ENCODE measurements around a stretch of chr21.

GRCh38 chr21:44659112-44659447, 1.3 kb downstream of the KRTAP12-3 start:
- RRBS, 2 experiments = no CpG with 5 or more reads among the region's 6 CpGs

- RRBS, 2 experiments = no CpG with 5 or more reads among the region's 11 CpGs
These were observed 36.3 kb downstream of the UBE2G2 start for GRCh38 chr21:44765229-44765858.

DNA sequence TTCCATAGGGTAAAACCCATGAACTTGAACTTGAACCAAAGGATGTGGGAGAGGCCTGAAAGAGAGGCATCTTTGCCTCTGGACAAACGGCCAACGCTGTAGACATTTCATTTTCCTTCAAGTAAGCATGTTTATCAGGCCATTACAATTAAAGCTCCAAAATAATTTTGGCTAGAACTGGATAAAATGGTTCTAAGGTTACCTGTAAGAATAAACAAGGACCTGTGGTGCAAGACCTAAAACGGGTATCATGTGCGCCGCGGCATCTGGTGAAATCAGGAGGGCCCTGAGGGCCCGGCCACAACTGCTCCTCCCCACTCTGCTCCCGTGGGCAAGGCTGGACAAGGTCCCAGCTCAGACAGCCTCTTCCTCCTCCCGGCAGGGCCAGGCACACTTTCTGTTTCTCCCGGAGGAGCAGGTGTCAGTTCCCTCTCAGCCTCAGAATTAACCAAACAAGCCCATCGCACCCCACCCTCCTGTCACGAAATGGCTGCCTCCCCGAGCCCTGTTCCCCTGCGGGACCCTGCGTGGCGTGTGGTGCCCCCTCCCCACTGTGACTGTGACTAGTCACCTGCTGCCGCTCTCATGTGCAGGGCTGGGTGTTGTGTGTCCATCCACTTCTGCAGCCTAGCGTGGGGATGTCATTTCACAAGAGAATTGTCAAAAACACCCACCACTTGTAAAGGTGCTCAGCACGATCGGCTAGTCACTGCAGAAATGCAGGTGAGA, 15.2 kb downstream of the PTTG1IP start:
- RRBS, 2 experiments = 4 to 35% methylated on average over 3 of the region's 20 CpGs

DNA sequence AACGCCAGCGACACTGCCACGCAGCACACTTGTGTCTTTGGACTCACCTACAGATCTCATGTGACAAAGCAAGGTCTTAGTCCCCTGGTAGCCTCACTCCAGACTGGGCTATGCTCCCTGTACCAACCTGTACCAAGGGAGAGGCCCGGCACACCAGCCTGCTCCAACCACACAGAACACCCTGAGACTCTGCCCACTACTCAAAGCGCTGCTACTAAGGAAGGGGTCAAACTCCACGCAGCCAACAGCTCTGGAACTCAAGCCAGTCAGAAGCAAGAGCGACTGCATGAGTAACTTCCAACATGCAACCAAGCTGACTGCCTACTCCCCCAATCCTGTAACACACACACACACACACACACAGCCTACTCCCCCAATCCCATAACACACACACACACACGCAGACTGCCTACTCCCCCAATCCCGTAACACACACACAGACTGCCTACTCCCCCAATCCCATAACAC, 7.6 kb downstream of the PTTG1IP start:
- RRBS, 2 experiments = no CpG with 5 or more reads among the region's 9 CpGs

DNA sequence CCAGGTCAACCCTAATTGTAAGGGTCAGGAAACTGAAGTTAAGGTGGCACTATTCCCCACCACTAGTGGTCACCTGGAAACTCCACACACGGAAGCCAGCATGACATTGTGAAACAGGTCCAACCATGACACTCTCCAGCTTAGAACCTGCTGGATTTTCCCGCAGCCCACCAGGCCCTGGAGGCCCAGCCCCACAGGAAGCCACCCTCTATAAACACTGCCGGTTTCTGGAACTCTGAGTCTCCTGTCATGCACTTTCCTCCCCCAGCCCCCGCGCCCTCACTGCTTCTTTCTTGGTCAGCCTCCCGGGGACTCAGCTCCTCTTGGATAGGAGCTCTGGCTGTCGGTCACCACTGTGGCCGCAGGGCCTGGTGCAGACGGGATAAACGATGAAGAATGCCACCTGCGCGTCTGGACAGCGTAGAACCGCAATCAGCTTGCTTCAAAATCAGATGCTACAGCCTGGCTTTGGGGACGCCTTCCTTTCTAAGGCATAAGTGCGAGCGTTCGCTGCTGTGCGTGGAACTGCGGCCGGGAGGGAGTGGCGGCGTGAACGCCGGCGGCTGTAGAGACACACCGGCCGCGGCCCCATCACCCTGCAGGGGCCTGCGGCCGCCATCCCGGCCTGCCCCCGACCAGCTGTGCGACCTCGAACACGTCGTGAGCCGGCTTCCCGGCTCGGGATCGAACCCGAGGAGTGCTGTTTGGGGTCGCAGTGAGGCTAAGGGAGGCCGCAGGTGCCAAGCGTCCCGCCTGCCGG, 859 bp downstream of the PTTG1IP start:
- RRBS, 2 experiments = 1 to 2% methylated on average over 24 of the region's 47 CpGs

- RRBS, 2 experiments = 14 to 19% methylated on average over 8 to 10 of the region's 18 CpGs
These were observed 19.4 kb downstream of the ITGB2 start for GRCh38 chr21:44901386-44901698.

DNA sequence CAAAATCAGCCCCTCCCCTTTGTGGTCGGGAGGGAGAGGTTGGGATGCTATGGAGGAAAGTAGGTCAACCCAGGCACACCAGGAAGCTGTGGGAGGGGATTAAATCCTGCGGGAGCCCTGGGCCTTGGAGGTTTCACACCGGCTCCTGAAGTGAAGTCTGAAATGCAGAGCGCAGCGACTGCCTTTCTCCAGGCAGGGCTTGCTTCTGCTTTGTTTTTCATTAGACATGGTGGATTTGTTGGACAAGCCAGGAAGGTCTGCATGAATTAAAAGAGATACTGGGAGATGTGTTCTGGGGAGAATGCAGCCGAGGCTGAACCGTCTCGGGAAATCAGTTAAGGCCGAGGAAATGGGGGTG, 19.1 kb downstream of the SLX9 start:
- RRBS, 2 experiments = no CpG with 5 or more reads among the region's 9 CpGs

- RRBS, 2 experiments = 3% methylated on average over 52 to 73 of the region's 145 CpGs
These were observed 55.8 kb upstream of the ADARB1 start for GRCh38 chr21:45018136-45019469.

DNA sequence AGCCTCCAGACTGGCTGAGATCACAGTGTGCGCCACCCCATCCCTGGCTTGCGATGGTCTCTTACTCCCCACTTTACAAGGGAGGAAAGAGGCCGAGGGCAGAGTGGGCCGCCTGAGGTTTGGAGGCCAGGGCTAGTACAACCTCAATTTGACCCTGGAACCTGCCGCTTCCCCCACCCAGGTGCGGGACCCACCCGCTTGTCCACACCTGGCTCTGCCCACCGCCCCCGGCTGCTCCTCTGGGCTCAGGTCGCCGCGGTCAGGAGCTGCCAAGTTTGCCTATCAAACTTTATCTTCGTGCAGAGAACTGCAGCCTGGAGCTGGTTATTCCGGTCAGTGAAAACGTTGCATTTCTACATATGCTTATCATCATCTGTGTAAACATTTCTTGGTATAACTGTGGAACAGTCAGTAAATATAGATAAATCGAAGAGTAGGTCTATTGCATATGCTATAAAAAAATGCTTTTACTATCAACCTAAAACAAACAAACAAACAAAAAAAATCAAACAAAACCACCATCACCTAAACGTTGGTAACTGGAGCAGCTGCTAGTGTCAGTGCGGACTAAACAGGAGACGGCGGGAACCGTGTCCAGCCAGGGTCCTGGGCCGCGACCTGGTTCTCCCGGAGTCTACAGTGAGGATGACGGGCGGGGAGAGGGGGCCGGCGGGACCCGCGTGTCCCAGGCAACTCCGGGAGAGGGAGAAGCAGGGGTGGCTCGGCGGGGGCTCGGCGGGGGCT, 943 bp upstream of the ADARB1 start:
- RRBS, 2 experiments = 3 to 7% methylated on average over 9 to 12 of the region's 35 CpGs

GRCh38 chr21:45110823-45111198, 36.4 kb downstream of the ADARB1 start:
- RRBS, 2 experiments = no CpG with 5 or more reads among the region's 11 CpGs

- RRBS, 2 experiments = no CpG with 5 or more reads among the region's 16 CpGs
These were observed 61.8 kb downstream of the POFUT2 start for GRCh38 chr21:45225776-45226358.

- RRBS, 2 experiments = 94 to 96% methylated on average over 7 of the region's 20 CpGs
These were observed 9.2 kb downstream of the POFUT2 start for GRCh38 chr21:45278428-45278952.

DNA sequence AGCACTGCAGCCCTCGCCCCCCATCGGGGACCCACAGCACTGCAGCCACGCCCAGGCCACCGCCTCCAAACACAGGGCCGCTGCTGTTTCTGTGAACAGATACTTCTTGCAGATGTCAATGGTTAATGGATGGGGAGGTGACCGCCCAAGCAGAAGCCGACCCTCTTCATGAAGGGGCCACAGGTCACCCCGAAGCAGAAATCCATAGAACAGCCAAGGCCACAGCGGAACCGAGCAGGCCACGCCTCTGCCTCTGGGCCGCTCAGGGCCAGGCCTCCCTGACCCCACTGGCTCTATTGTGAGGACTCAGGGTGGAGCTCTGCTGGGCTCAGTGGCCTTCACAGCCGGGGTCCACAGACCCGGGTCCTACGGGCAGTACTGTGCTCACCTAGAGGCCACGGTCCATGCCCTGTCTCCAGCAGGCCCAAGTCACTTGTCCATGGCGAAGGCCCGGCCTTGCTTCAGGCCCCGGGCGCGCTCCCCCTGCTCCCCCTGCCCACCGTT, 4.1 kb upstream of the POFUT2 start:
- RRBS, 2 experiments = 61 to 63% methylated on average over 8 of the region's 22 CpGs

- RRBS, 2 experiments = 1 to 2% methylated on average over 44 to 45 of the region's 93 CpGs
These were observed 1.1 kb downstream of the COL18A1 start for GRCh38 chr21:45405765-45406802.

DNA sequence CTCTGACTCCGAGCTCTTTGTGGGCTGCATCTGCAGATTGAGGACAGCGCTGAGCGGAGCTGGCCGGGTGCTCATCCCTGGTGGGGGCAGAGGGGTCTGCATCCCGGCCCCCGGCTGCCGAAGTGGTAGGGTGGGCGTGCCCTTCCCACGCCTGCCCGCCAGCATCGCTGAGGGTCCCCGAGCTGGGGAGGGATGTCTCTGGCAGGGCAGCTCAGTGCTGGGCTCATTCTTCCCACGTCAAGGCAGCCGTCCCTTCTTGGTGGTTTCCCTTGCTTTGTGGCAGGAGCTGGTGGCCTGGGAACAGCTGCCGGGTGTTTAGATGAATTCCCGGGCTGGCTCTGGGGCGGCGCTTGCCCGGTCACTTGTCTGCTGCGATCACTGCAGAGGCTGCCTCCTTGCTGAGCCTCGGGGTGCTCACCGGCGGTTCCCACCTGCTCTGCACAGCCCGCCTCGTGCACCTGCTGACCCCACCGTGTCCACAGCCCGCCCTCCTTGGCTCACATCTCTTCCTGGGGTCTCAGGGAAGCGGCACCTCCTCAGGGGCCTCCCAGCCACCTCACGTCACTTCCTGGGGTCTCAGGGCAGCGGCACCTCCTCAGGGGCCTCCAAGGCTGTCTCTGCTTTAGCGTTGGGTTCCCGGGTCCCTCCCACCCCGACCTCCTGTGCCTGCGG, 13.3 kb downstream of the COL18A1 start:
- RRBS, 2 experiments = 85 to 90% methylated on average over 8 to 11 of the region's 34 CpGs

DNA sequence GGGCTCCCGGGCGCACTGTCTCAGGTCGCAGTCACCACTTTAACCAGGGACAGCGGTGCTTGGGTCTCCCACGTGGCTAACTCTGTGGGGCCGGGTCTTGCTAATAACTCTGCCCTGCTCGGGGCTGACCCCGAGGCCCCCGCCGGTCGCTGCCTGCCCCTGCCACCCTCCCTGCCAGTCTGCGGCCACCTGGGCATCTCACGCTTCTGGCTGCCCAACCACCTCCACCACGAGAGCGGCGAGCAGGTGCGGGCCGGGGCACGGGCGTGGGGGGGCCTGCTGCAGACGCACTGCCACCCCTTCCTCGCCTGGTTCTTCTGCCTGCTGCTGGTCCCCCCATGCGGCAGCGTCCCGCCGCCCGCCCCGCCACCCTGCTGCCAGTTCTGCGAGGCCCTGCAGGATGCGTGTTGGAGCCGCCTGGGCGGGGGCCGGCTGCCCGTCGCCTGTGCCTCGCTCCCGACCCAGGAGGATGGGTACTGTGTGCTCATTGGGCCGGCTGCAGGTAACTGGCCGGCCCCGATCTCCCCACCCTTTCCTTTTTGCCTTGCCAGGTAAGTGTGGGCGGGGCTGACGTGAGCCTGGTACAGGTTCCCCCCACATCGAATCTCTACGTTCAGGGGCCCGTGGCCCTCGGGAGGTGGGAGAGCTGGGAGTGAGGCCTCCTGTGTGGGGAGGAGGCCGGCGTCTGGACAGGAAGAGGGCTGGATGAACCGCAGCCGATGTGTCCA, 51.6 kb downstream of the COL18A1 start:
- RRBS, 2 experiments = 20 to 47% methylated on average over 15 to 21 of the region's 50 CpGs

DNA sequence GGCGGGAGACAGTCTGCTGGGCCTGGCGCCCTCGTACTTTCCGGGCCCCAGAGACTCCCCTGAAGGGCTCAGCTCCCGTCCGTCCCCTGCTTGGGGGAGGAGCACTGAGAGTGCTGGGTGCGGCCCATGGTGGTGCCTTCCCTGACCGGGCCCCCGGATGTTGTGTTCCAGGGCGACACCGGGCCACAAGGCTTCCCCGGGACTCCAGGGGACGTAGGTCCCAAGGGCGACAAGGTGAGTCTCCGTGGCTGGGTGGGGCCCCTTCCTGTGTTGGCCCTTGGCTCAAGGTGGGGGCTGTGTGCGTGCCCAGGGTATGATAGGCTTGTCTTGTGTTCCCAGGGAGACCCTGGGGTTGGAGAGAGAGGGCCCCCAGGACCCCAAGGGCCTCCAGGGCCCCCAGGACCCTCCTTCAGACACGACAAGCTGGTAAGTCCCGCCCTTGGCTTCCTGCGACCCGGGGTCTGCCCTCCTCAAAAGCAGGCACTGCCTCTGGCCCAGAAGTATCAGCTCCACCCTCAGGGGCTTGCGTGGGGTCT, 62.4 kb downstream of the SLC19A1 start:
- RRBS, 2 experiments = 93% methylated on average over 3 of the region's 21 CpGs; no CpG with 5 or more reads in 1 of the 2 experiments

- RRBS, 2 experiments = 63 to 64% methylated on average over 4 of the region's 15 CpGs
These were observed 52.1 kb downstream of the SLC19A1 start for GRCh38 chr21:45490154-45490505.

DNA sequence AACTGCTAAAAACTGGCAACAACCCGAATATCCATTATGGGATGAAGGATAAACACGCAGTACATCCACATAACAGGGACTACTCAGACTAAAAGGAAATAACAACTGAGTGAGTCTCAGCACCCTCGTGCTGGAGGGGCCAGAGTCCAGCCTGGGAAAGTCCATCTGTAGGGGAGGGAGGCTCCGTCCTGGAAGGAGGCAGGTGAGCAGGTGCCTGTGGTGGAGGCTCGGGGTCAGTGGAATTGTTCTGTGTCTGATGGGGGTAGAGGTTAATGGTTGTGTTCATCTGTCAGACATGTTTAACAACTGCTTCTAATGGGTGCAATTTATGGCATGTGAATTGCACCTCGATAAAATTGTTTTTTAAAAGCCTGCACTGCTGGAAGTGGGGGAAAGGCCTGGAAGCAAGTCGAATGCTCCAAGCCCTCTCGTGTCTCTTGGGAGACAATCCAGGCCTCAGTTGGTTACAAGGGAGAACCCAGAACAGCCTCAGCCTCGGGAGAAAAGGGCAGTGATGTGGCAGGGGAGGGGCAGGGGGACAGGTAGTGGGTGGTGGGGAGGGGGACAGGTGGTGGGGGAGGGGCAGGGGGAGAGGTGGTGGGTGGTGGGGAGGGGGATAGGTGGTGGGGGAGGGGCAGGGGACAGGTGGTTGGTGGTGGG, 7.0 kb upstream of the SLC19A1 start:
- RRBS, 2 experiments = no CpG with 5 or more reads among the region's 9 CpGs

GRCh38 chr21:45554362-45554823, 12.2 kb upstream of the SLC19A1 start:
- RRBS, 2 experiments = no CpG with 5 or more reads among the region's 24 CpGs

All from bronchial epithelial cell (primary cell).